ENCODE data around the genes MRPS24 and H2AZ2.

DNA sequence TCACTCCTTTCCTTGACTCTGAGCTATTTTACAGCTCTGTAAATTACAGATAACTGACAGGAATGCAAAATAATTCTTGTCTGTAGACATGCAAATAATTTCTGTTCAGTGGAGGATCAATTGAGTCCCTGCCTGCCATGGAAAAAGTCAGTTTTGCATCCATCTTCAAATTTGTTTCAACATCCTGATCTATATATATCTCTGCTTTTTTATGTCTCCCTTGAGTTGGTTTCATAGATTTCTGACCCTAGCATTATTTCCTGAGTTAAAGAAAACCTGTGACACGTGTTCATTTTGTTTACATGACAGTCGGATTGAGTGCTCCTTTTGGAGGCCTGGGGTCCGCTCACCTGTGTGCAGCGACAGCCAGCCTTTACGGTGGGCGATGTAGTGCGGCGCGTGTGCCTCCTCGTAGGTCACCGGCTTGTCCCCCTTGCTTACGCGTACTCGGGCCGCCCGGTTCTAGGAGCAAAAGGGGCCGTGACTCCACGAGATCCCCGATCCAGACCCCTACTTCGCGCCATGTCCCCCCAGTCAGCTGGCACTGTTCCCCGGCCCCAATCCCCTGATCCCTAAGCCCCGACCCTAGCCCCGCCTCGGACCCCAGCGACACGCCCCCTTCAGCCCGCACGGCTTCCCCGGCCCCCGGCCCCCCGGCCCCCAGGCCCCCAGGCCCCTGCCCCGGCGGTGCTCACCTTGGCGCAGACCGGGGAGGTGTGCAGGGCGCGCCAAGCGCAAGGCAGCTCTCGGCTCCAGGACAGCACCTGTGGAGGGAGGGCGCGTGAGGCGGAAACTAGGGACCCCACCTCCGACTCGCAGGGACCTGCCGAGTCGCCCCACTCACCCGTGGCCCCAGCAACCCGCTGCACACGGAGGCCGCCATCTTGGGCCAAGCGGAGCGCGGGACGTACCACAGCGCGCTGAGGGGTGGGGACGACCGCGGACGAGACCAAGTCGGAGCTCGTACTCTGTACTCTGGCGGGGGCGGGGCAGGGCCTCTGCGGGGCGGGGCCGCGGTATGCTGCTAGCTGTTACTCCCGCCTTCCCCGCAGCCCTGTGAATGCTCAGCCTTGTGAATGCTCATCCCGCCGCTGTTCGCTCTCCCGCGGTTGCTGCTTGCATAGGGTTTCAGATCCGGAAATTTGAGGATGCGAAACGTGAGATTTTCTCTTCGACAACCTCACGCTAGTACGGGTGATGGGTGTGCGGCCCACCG lies at the start of gene MRPS24:
TSS of gene MRPS24 (minus strand) at position 905 of the 1,216 bp plus-strand sequence.
- RRBS: 12% methylated on average over 18 of the region's 84 CpGs

GRCh38 chr7:43876993-43877393 lies 7.7 kb upstream of the MRPS24 start:
- RRBS: no CpG with 5 or more reads among the region's 10 CpGs

GRCh38 chr7:43906964-43907266 lies 519 bp upstream of the URGCP start:
- RRBS: no CpG with 5 or more reads among the region's 4 CpGs

DNA sequence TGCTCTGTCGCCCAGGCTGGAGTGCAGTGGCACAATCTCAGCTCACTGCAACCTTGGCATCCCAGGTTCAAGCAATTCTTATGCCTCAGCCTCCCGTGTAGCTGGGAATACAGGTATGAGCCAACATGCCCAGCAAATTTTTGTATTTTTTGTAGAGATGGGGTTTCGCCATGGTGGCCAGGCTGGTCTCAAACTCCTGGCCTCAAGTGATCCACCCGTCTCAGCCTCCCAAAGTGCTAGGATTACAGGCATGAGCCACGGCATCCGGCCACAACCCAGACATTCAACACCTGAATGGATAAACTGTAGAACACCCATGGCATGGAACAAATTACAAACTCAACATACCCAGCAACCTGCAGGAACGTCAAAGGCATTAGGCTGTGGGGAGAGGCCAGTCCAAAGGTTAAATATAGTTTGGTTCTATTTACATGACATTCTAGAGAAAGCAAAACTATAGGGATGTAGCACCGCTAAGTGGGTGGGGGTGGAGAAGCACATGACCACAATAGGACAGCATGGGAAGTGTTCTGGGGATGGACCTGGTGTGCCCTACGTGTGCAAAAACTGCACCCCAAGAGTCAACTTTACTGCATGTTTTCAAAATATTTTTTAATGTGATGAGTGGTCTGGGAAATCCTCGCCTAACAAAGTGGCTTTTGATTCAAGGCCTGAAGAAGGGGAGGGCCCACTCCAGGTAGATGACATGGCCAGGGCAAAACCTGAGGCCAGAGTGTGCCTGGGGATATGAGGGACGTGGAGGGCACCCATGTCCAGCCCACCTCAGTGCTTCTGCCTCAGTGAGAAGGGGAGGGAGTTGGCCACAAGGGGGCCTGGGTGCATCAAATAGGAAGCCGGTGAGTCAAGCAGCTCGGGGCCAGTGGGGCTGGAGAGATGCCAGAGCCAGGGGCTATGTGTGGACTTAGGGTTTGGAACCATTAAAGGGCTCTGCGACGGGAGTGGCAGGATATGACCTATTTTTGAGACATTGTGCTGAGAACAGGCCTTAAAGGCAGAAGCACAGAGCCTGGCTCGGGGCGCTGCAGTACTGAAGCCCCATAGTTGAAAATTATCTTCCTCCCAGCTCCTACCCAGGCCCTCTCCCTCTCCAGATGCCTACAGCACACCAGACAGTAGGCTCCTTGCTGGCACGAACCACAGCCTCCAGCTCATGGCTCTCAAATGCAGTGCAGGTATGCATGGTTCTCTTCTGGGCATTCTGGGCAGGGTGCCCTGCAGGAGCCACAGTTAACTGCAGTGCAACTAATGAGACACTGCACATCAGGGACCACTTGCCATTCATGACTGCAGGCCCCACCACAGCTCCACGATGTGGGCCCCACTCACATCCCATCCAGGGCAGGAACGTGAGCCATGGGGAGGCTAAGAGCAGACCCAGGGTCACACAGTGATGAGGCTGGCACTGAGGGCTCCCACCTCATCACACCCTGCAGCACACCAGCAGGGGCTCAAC lies 6.8 kb upstream of the PGAM2 start:
- RRBS: no CpG with 5 or more reads among the region's 20 CpGs

DNA sequence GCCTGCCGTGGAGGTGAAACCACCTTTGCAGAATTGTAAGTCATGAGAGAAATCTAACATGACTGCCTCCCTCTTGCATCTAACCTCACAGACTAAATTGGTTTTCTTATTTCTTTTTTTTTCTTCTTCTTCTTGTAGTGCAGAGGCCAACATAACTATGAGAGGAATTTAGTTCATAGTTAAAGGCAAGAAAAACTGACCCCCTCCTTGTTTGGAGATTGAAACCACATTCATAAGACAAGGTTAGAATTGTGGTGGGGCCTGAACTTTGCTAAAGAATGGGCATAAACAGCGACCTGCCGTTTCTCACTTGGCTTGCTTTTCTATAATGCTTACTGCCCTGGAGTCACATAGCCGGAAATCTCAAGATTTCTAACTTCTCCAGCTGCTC lies 2.3 kb upstream of the POLM start:
- RRBS: no CpG with 5 or more reads among the region's 4 CpGs

DNA sequence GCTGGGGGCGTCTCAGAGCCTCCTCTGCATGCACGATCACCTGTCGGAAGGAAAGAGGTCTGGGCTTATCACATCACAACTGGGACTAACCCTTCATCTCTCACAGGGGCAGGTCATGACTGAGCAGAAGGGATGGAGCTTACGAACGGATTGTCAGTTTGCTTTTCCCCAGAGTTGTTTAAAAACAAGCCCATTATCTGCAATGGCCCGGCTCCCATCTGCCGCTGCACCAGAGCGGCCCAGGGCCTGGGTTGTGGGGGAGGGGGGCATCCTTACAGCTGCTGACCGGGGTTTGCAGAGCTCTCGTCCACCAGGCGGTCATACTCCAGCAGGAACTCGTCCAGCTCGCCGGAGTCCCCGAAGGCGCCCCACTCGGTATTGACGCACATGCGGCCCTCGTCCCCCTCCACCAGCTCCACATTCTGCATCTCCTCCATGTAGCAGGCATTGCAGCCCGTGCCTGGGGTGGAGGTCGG lies 6.3 kb upstream of the MYL7 start:
- RRBS: 84% methylated on average over 9 of the region's 22 CpGs

GRCh38 chr7:44218107-44218714 lies 17.4 kb downstream of the YKT6 start:
- RRBS: no CpG with 5 or more reads among the region's 16 CpGs

DNA sequence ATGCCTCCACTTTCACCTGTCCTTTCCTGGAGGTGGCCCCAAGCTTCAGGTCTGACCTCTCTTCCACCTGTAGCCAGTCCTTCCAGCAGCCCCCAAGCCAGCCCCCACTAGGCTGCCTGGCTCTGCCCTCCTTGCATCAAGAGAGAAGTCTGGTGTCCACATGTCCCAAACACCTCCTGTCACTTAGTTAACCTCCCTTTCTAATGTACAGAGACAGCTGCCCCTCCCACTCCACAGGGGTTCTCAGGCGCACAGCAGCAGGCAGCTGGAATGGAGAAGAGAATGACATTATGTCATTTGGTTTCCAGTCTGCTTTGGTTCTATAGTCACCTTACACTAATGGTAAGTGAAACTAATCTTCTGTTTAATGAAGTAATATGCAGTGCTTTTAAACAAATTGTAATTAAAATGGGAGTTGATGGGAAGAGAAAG lies 22.9 kb downstream of the YKT6 start:
- RRBS: no CpG with 5 or more reads among the region's 1 CpG

DNA sequence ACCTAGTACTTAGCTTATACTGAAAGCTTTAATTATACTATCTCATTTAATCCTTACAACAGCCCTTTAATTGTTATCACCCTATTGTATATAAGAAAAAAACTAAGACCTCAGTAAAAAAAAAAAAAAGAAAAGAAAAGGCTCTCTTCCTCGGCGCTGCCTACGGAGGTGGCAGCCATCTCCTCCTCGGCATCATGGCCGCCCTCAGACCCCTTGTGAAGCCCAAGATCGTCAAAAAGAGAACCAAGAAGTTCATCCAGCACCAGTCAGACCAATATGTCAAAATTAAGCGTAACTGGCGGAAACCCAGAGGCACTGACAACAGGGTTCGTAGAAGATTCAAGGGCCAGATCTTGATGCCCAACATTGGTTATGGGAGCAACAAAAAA lies 22.8 kb downstream of the NUDCD3 start:
- RRBS: no CpG with 5 or more reads among the region's 9 CpGs

GRCh38 chr7:44623913-44624177 lies 17.4 kb downstream of the OGDH start:
- RRBS: no CpG with 5 or more reads among the region's 2 CpGs

- RRBS: no CpG with 5 or more reads among the region's 4 CpGs
Measured at GRCh38 chr7:44735356-44735774, 13.3 kb upstream of the ZMIZ2 start.

DNA sequence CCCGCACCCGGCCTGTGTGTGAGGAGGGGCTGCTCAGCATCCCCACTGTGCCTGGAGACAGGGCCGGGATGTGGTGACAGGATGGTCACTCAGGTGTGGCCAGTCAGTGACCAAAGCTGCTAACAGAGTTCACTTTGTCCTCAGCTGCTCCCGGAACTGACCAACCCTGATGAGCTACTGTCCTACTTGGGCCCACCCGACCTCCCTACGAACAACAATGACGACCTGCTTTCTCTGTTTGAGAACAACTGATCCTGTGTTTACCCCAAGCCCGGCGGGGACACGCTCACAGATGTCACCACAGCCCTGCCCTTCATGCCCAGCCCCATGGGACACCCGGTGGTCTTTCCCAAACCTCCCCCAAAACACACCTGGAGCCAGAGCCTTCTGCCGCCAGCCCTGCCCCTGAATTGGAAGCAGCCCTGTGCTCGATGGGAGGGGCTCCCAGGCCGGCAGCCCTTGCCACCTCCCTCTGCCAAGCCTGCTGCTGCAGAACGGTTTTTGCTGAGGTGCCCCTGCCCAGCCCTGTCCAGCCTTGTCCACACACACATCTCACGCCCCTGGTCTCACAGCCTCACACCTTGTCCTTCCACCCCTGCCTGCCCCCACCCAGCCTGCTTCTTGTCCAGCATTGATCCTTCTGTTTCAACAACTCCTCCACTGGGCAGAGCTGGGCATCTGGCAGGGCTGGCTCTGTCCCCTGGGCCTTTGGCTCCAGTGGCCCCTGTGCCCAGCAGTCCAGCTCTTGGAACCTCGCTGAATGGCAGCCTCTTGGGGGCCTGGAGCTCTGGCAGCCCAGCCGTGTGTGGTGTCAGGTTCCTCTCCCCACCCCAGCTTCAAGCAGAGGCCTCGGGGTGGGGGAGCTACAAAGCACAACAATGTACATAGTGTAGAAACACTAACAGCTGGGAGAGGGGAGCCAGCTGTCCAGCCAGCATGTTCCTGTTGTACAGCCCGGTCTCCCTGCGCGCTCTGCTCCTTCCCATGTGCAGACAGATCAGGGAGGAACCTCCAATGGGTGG lies 19.0 kb downstream of the ZMIZ2 start:
- RRBS: 97% methylated on average over 7 of the region's 22 CpGs

DNA sequence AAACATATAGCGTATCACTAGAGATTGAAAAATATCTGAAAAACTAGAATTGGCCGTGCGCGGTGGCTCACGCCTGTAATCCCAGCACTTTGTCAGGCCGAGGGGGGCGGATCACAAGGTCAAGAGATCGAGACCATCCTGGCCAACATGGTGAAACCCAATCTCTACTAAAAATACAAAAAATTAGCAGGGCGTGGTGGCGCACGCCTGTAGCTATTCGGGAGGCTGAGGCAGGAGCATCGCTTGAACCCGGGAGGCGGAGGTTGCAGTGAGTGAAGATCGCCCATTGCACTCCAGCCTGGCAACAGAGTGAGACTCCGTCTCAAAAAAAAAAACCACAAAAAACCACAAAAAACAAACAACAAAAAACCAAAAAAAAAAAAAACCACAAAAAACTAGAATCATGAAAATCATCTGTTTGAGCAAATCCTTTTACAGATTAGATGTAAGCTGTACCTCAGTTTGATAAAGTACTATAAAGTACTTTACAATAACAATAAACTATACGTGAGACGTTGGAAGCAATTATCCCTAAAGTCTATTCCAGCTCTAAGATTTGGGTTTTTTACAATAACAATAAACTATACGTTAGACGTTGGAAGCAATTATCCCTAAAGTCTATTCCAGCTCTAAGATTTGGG lies 1.5 kb downstream of the H2AZ2 start:
- RRBS: no CpG with 5 or more reads among the region's 21 CpGs

DNA sequence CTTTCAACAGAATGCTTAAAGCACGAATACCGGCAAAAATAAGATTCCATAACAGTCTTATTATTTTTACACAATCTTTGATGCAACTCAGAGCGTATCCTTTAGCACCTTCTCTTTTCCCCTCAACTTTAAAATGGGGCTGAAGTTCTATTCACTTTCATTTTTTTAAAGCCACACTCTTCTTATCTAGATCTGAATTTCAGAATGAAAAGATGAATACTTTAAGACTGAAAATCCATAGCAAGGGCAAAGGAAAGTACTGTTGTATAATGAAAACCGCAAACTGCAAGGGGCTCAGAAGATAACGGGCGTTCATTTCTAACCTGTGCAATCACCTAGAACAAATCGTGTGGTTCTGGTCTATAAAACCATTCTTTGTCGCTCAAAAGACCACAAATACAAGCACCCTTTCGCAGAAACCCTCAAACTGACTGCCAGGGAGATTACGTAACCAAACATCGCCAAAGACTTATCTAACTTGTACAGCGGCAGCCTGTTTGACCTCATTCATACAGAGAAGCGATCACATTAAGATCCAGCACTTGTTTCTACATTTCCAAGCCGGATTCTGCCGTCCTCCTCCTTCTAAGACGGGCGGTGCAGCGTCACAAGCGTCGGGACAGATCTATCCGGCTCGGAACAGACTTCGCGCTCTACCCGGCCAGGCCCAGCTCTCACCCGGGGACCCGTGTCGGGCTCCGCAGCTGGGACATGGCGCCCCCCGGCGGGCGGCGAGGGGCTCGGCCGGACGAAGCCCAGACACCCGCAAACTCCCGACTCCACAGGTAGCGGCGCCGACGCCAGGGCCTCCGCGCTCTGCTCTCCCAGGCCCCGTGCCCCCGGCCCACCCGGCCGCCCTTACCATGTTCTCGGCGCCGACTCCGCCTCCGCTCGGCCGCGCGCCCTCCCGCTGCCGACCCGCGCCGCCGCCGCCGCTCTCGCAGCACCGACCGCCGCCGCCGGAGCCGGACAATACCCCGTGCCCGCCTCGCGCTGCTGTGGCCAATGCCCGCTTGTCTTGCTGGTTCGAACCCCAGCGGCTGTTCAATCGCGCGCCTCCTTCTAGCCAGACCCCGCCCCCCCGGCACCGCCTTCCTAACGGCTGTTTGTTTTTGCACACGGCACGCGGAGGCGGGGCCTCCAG lies at the start of gene H2AZ2:
TSS of gene H2AZ2 (minus strand) at position 981 of the 1,144 bp plus-strand sequence.
- RRBS: under 1% methylated on average over 22 of the region's 91 CpGs

DNA sequence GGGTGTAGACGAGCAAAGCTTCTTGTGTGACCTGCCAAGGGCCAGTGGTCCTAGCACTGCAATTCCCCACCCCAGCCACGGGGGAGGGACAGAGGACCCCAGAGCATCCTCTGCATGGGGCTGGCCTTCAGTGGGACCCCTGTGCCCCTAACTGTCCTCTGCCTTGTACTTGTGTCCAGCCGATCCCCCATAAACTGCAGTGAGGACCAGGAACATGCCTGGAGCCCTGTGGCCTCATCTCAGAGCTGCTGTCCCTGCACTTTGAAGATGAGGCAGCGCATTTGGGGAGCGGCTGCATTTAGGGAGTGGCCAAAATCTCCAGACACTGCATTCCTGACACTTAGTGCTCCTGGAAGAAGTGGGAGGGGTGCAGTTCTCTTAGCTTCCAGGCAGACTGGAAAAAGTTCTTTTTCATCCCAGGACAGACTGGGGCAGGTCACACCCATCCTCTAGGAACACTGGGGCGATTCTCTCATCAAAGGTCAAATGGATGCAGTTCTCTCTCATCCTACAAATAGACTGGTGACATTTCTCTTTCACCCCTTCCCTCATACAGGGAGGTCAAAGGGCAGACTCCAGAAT lies 849 bp upstream of the MYO1G start:
- RRBS: no CpG with 5 or more reads among the region's 6 CpGs

GRCh38 chr7:44980596-44981503 lies 2.0 kb upstream of the MYO1G start:
- RRBS: no CpG with 5 or more reads among the region's 12 CpGs

DNA sequence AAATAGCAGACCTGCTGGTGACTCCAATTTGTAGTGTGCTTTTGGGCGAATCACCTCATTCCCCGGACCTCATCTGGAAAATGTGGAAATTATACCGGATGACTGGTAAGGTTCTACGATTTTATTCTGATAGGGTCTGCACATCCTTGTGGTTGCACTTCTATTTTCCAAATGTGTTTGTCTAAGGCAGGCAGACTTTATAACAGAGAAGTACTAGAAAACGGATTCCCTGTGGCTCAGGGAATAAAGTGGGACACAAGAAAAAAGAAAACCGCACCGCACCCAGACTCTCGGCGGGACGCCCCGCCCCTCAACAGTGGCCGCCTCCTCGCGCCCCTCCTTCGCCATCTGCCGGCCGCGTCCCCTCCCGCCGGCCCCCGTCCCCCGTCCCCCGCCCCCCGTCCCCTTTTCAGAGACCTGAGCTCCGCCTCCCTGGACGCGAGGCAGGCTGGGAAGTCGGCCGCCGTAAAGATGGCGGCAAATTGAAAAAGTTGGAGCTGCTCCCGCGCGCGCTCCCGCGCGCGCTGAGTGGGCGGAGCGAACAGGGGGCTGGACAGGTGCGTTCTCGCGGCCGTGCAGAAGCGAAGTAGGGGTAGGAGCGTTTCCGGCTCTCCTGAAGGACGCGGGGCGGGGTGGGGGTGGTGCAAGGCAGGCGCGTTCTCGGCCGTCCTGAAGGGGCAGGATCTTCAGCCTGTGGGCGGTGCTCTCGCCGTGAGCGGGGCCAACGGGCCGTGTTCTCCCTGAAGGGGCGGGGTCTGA lies 521 bp upstream of the CCM2 start:
- RRBS: no CpG with 5 or more reads among the region's 62 CpGs

DNA sequence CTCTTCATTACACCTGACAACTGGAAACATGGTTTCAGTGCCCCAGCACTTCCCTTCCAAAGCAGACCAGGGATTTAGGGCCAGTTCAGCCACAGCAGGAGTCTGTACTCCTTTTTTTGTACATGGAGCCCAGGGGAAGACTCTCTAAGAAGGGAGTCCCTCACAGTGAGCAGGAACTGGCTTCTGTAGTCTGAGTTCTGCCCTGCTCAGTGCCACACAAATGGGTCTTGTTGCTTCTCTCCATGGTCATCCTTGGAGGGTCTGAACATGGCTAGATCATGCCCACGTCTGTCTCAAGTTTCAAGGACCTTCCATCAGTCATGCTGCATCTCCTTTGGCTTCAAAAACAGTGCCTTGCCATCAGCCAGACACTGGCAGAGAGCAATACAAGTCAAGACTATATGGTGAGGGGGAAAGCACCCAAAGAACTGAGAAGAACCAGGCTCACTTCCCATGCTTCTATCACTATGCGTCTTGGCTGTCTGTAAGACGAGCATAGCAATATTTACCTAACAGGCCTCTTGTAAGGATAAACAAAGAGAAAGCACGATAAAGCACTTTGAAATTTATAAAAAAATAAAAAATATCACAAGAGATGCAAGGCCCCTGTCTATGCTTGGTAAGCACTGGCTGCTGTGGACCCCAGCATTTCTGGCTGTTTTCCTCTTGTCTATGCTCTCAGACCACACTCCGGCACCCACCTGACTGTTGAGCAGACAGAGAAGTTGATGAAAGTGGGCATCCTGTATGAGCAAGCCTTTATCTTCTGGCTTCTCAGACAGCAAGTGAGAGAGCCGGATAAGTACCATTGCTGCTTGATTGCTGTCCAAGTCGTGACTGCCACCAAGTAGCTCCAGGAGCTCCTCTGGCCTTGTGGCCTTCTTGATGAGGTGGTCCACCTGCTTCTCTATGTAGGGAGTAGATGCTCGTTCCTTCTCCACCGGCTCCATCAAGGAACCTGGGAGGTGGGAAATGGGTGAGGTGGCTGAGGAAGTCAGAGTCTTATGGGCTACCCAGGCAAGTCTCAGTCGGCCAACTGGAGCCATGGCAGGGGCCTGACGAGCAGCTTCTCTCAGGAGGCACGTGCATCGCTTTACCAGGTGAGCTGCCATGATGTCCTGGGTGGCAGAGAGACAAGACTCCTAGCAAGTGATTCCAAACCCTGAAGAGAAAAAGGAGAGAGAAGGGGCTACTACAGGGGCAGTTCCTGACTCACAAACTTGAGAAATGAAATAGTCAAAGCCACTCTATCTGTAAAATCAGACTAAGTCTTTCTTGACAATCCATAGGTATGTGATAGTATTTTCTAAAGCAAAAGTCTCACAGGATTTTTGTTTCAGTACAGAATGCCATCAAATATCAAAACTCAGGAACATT lies 2.9 kb downstream of the TBRG4 start:
- RRBS: 97% methylated on average over 2 of the region's 13 CpGs

Data from CMK (cell line).